ENCODE data around the genes CD320 and ICAM5.

DNA sequence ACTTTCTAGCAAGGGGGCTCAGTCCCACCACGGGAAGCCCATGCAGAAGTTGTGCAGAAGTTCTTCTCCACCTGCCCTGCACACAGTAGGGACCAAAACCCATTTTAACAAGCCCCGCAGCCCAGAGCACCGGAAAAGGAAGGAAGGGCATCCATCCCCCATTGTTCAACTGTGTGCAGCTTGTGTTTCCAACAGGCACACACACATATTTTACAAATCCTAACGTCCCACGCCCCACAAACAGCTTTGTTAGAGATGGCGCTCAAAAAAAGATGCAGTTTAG, 807 bp downstream of the ELAVL1 start:
- PRO-cap: no peak
- RAMPAGE, long total RNA, 4 experiments: no peak in any of the 4 experiments

GRCh38 chr19:8050751-8051104, 1.8 kb upstream of the CCL25 start:
- PRO-cap: no peak
- RAMPAGE, long total RNA, 4 experiments: no peak in any of the 4 experiments

- PRO-cap: no peak
- RAMPAGE, long total RNA, 4 experiments: no peak in any of the 4 experiments
Measured at GRCh38 chr19:8209079-8209252, 204 bp upstream of the CERS4 start.

- PRO-cap: no peak
- RAMPAGE, long total RNA, 4 experiments: no peak in any of the 4 experiments
Measured at GRCh38 chr19:8237955-8238851, 29.0 kb downstream of the CERS4 start.

DNA sequence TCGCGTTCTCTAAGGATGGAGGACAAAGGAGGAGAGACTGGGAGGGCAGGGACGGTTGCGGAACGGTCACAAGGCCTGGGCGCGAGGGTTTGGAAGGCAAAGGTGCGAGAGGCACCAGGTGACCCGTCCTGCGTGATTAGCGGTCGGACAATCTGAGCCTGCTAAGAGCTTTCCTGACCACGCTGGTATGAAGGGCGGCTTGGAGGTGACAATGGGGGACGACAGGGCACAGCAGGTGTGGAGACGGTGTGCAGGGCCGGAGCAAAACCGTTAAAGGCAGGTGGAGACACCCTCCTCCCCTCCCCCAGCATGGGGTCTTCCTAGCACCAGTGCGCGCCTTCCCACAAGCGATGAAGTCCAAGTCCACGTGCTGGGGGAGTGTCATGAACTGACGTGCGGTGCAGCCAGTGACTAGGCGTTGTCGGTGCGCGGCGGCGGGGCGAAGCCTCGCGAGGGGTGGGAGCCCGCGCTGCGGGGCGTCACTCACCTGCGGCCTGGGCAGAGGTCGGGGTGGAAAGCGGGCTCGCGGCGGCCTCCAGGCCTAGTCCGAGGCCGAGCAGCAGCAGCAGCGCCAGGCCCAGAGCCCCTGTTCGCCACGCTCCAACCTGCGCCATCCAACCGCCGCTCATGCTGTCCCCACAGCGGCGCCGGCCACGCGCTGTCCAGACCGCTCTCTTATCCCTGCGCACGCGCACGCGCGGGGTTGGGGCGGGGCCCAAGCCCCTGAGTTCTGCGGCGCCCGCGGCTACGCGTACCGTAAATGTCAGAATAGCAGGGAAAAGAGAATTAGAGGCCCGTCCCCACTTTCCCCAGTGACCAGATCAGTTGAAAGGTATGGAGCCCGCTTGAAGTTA, at the start of gene CD320:
TSS of gene CD320 (minus strand) at position 697 of the 854 bp plus-strand sequence.
- PRO-cap: no peak
- RAMPAGE, long total RNA, 4 experiments: start-site peak on the minus strand in 2 of 4 experiments, centred at positions 657 to 665 of the sequence, 54 to 468 reads per replicate

GRCh38 chr19:8319933-8320509, 1.2 kb downstream of the NDUFA7 start:
- PRO-cap: no peak
- RAMPAGE, long total RNA, 4 experiments: no peak in any of the 4 experiments

DNA sequence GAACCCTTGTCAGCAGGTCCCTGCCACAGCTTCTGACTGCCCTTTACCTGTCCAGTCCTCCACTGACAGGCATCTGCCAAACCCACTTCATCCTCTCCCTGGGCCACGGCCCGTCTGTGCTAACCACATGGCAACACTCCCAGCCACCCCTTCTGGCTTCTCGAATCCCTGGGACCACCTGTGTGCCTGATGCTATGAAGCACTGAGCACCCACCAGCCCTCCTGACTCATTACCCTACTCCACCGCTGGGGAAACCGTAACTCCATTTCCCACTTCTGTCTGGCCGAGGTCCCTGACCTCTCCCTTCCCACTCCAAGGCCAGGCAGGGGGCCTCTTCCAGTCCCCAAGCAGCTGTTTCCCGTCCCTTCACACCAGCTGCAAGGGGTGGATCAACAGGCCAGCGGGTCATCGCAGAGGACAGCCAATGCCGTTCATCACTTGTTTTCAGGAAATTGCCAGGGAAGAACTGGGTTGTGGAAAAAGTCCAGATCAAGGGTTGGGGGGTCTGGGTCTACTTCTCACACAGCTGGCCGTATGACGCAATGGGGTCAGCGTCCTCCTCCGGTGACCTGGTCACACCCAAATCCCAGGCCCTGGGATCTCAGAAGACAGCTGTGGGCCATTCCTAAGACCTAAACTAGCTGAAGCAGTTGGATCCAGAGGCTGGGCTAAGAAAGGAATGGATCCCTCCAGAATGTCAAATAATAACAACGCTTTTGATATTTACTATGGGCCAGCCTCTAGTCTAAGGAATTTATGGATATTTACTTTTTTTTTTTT, 2.4 kb downstream of the KANK3 start:
- PRO-cap: no peak
- RAMPAGE, long total RNA, 4 experiments: no peak in any of the 4 experiments

DNA sequence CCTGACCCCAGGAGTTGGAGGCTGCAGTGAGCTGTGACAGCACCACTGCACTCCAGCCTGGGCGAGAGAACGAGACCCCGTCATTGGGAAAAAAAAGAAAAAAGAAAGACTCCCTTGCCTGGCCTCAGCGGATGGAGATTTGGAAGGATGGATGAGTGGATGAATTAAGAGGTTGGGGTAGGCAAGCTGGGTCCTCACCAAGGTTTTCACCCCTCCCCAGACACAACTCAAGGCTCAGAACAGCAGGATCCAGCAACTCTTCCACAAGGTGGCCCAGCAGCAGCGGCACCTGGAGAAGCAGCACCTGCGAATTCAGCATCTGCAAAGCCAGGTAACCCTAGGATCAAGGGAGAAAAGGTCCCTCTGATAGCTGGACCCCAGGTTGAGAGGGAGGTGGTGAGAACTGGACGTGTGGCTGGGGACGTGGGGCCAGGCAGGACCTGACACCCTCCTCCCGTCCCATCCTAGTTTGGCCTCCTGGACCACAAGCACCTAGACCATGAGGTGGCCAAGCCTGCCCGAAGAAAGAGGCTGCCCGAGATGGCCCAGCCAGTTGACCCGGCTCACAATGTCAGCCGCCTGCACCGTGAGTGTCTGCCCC, 1.9 kb downstream of the ANGPTL4 start:
- PRO-cap: no peak
- RAMPAGE, long total RNA, 4 experiments: start-site peak on the plus strand in 1 of 4 experiments, centred at position 164 of the sequence, 23 reads per replicate

- PRO-cap: no peak
- RAMPAGE, long total RNA, 4 experiments: no peak in any of the 4 experiments
Measured at GRCh38 chr19:8379375-8379790, 10.8 kb upstream of the RAB11B start.

- PRO-cap: no peak
- RAMPAGE, long total RNA, 4 experiments: no peak in any of the 4 experiments
Measured at GRCh38 chr19:8421680-8422570, 8.8 kb downstream of the MARCHF2 start.

DNA sequence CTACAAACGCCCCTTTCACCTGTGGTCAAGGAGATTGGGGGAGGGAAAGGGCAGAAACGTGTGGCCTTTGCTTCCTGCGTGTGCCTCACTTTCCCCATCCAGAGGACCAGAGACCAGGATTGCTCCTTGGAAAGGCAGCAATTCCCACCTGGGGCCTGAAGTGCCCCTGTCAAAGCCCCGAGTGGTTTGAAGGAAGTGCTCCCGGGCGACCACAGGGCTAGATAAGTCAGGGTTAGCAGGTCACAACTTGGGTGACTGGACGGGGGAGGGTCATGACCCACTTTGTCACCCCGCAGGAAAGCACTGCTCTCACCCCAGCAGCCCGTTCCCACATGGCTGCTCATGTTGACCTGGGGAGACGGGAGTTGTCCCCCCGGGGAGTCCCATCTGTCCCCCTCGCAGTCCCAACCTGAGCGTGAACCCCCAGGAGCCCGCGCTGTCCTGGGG, 478 bp downstream of the PRAM1 start:
- PRO-cap: no peak
- RAMPAGE, long total RNA, 4 experiments: no peak in any of the 4 experiments

GRCh38 chr19:8567519-8568240, 9.6 kb downstream of the MYO1F start:
- PRO-cap: no peak
- RAMPAGE, long total RNA, 4 experiments: no peak in any of the 4 experiments

DNA sequence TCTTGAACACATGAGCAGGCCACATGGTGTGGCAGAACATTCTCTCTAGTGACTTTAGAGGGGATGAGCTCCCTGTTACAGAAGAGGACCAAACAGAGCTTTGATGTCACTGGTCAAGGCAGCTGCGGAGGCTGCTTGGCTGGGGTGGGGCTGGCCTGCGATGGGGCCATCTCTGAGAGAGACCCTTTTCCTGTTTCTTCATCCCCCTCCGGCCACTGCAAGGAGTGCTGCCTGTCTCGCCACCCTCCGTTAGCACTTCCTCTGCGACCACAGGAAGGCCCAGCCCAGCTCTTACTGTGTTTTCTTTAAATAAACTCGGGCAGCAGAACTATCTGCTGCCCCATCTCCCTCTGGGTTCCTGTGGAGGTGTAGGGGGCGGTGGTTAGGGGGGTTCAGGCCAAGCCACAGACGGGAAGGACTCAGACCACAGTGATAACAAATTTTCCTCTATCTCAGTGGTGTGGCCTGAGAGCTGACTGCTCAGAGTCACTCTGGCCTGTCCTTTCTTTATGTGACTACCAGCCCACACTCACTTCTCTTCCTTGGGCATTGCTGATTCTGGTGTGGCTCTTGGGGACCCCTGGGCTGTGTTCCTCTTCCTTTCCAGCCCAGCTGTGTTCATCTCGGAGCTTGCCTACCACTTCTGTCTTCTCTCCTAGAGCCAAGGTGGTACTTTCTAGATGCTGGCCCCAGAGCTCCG, 27.4 kb downstream of the ACTL9 start:
- PRO-cap: no peak
- RAMPAGE, long total RNA, 4 experiments: no peak in any of the 4 experiments

DNA sequence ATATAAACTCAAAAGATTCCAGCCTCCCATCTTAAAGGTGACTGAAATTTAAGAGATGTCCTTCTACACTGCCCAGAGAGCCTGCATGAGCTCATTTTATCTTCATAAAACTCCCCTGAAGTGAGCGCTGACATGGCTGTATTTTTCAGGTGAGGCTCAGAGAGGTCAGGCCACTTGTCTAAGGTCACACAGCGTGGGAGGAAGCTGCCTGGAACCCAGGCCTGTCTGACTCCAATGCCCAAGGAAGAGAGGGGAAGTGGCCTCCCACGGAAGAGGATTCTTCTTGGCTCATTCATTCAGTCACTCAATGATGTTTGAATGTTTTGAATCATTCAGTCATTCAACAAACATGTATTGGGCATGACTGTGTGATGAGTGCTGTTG, 12.1 kb downstream of the ACTL9 start:
- PRO-cap: no peak
- RAMPAGE, long total RNA, 4 experiments: no peak in any of the 4 experiments

DNA sequence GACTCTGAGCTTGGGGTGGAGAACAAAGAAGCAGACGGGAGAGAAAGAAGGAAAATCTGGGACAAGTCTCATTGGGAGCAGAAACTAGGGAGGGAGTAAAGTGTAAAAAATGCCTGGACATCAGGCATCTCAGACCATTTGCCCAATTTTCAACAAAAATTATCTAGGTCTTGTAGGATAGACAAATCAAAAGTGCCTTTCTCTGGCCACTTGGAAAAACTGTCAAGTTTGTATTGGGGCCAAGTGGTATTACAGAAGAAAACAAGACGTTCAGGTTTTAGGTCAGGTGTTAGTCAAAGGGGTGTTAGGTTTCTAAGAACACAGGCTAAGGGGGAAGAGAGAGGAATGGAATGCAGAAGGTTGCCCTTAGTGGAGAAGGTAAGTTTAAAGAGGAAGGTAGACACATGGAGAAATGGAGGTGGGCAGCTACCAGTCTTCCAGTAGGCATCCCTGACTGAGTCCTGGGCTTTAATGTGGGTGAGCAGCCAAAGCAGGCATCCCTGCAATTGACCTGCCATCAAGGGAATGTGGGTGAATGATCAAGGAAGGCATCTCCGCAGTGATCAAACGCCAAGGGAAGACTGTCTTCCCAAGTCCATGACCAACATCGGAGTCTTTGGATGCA, 19.9 kb upstream of the ZNF561 start:
- PRO-cap: no peak
- RAMPAGE, long total RNA, 4 experiments: no peak in any of the 4 experiments

GRCh38 chr19:9660464-9661476, 14.1 kb downstream of the ZNF562 start:
- PRO-cap: no peak
- RAMPAGE, long total RNA, 4 experiments: no peak in any of the 4 experiments

DNA sequence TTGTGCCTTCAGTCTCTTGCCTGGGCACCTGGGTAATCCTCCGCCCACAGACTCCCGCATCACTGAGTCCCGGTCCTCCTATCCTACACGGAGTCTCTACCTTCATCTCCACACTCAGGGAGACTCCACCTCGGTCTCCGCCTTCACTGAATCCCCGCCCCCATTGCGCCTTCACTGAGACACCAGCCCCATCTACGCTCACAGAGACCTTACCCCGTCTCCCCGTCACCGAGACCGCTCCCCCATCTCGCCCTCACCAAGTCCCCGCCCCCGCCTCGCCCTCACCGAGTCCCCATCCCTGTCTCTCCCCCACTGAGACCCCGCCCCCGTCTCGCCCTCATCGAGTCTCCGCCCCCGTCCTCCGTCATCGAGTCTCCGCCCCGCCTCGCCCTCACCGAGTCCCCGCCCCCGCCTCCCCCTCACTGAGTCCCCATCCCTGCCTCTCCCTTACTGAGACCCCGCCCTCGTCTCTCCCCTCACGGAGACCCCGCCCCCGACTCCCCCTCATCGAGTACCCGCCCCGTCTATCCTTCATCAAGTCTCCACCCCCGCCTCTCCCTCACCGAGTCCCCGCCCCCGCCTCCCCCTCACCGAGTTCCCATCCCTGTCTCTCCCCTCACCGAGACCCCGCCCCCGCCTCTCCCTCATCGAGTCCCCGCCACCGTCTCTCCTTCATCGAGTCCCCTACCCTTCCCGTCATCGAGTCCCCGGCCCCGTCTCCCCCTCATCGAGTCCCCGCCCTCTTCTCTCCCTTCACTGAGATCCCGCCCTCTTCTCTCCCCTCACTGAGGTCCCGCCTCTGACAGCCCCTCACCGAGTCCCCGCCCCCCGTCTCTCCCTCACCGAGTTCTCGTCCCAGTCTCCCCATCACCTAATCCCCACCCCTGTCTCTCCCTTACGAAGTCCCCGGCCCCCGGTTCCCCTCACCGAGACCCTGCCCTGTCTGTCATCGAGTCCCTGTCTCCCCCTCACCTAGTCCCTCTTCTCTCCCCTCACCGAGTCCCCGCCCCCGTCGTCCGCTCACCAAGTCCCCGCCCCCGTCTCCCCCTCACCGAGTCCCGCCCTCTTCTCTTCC, 23.3 kb upstream of the ZNF846 start:
- PRO-cap: unidirectional peak, minus-strand start at position 988 of the sequence
- RAMPAGE, long total RNA, 4 experiments: no peak in any of the 4 experiments

- PRO-cap: no peak
- RAMPAGE, long total RNA, 4 experiments: no peak in any of the 4 experiments
Measured at GRCh38 chr19:9934077-9934849, 2.1 kb downstream of the OLFM2 start.

GRCh38 chr19:10242687-10243200, 9.3 kb upstream of the MRPL4 start:
- PRO-cap: no peak
- RAMPAGE, long total RNA, 4 experiments: no peak in any of the 4 experiments

GRCh38 chr19:10289240-10290211, at the start of gene ICAM5:
Gene ICAM5, plus strand, starts transcription at chr19:10289952.
- PRO-cap: no peak
- RAMPAGE, long total RNA, 4 experiments: no peak in any of the 4 experiments

All from omental fat pad (tissue), 4 donors.